Metastatic Pancreatic Carcinoma in the Ovary (tissue), 1 donor: ENCODE measurements around a stretch of chr6.

DNA sequence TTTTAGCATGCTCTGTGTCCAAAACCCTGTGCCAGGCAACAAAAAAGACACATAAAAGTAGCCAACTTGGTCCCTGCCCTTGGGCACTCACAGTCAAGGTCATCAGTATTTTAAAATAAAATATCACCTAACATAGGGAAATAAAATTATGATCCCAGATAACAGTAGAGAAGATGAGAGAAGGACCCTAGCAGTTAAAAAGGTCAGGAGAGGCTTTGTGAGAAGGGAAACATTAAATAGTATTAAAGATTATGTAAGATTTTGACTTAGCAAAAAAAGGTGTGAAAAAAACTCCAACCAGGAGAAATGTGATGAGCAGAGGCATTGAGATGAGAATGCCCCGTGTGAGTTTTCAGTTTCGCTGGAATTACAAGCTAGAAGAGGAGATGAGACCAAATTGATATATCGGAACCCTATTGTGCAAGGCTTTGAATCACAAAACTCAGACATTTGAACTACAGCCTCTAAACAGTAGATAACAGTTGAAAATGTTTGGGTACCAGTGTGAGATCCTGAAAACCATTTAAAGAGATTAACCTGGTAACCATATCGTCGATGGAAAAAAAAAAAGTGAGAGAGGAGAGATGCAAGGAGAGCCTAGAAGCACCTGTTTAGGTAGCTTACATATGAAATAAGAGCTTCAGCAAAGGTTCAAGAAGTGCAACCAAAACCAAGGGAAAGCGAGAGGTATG is 65.8 kb upstream of the FUCA2 start:
- PRO-cap = no peak

DNA sequence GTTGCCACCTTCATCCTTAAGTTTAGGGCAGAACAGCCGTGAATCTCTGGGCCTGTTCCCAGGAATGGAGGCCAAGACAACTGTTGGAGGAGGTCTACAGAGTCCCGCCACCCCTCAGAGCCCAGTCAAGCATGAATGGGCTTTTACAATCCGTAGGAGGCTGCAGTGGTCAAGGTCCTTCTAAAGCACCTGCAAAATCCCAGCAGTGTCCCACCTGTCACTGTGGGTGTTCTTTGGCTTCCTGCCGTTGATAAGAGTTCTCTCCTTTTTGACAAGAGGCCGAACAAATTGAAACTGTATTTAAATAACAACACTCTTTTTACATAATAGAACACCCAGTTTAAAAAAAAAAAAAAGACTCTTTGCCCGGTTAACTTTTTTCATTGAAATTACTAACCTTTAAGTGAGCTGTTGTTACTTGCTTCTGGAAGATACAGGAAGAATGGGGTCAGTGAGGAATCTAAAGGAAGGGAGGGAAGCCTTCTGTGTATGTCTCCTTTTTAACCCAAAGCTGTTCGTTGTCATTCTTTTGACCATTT is 68.8 kb downstream of the PHACTR2 start:
- PRO-cap = no peak

GRCh38 chr6:144065131-144065415 is 30.3 kb downstream of the SF3B5 start:
- PRO-cap = unidirectional peak, minus-strand start at chr6:144065186

GRCh38 chr6:144094112-144094690 is 1.2 kb downstream of the SF3B5 start:
- PRO-cap = no peak

DNA sequence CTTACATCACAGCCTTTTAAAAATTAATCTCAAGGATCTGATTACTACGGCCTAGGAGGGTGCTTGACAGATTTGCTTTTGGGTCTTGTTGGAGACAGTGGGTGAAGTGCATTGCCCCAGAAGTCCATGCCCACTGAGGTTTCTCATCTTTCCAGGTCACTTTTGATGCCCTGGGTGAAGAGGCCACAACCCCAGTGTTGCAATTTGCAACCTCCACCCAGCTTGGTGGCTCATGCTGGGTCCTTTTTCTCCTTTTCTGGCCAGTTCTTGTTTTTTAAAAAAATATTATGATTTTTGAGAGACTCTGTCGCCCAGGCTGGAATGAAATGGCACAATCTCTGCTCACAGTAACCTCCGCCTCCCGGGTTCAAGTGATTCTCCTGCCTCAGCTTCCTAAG is 9.4 kb downstream of the STX11 start:
- PRO-cap = no peak

- PRO-cap = no peak
Measured at GRCh38 chr6:144169427-144169632, 19.0 kb downstream of the STX11 start.

- PRO-cap = unidirectional peak, minus-strand start at chr6:144298293
Measured at GRCh38 chr6:144298209-144298713, 13.1 kb downstream of the UTRN start.

GRCh38 chr6:144304103-144304723 is 19.1 kb downstream of the UTRN start:
- PRO-cap = no peak

GRCh38 chr6:144624470-144625108 is 339.5 kb downstream of the UTRN start:
- PRO-cap = no peak

GRCh38 chr6:144680425-144681218 is 395.5 kb downstream of the UTRN start:
- PRO-cap = no peak

DNA sequence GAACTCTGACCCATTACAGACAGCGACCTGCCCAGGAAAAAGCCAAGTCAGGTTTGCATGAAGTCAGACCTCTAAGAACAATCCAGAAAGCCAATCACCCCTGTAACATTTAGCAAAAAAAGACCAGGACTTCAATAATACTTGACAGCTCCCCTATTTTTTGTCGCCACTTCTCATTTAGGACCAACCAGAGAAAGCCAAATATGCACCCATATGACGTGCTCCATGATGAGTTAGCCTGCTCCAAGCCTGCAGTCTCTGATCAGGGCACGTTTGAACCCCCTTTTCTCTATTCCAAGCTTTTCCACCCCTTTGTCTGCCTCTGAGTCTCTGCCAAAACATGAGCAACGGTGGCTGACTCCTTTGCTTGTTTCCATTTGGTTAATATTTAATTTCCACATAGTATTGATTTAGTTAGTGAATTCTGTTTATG is 636.3 kb downstream of the UTRN start:
- PRO-cap = no peak

GRCh38 chr6:144926461-144927139 is 641.5 kb downstream of the UTRN start:
- PRO-cap = no peak

GRCh38 chr6:145813571-145814593 is 713 bp downstream of the FBXO30 start:
- PRO-cap = no peak

DNA sequence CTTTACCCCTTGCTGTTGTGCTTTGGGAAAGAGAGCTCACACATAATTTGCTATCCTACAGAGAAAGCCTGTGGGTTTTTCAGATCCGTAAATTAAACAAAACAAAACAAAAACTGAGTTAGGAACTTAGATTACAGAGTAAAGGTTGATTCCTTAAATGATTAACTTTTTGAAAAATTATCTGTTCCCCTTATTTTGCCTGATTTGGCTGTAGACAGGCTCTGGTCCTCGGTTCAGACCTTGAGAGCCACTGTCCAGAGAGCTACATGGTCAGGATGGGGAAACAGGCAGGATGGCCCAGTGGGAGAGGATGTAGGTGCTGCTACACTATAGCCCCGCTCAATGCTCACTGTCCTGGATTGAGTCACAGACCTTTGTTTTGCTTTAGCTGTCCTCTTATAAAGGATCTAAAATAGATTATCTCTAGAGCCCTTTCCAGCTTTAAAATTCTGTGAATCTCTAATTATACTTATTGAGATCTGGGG is 1.2 kb upstream of the FBXO30 start:
- PRO-cap = no peak

DNA sequence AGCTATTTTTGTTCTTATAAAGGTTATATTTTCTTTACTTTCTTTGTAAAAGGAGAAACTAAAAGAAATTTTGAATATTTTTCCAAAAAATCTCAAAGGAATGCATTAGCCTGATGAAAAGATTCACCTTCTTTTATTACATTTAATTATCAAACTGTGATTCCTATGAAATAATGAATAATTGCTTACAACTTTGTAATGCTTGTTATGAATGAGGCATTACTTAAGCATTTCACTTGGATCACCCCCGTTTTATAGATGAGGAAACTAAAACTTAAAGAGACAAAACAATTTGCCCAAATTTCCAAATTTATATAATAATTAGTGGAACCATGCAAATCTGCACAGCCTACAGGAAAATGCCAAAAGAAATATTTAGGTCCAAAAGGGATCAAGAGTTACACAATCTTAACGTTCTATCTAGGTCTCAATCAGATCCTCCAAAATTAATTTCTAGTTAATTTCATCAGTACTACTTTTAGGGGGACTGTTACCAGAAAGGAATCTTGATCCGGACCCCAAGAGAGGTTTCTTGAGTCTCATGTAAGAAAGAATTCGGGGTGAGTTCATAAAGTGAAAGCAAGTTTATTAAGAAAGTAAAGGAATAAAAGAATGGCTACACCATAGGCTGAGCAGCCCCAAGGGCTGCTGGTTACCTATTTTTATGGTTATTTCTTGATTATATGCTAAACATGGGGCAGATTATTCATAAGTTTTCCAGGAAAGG is 288.0 kb downstream of the ADGB start:
- PRO-cap = no peak

DNA sequence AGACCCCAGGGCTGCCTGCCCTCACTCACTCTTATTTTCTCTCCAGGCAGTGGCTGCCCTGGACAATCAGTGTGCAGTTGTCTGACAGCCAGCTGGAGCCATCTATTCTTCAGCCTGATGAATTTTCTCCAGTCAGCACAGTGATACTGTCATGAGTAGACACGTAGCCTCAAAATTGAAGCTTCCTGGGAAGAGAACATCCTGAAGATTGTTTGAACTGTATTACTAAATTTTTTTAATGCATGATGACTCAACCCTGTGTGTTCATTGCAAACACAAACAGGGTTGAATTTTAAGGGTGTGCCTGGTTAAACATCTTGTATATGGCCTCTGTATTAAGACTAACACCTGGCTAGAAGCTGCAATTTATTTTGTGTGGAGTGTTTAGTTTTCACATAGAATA is 49.8 kb upstream of the STXBP5 start:
- PRO-cap = no peak

- PRO-cap = bidirectional peak, plus-strand start at chr6:147202084, minus-strand start at chr6:147202043
Measured at GRCh38 chr6:147201771-147202266, 2.4 kb upstream of the STXBP5 start.

DNA sequence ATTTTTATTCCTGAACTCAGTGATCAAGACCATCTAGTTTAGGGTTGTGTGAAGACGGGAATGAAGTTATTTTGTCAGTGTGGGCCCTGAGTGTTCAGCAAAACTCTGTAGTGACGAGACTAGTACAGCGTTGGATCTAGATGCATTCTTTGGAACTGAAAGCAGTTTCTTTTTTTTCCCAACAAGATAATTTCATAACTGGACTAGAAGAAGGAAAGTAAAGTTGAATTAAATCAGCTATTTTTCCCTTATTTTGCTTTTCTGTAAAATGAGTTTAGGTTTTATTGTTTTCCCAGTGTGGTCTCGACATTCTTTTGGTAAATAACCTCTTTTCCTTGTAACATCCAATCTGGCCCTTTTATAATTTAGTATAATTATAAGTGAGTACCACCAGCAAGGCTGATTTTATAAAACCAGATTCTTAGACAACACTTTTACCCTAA is 3.3 kb downstream of the STXBP5 start:
- PRO-cap = no peak

- PRO-cap = no peak
Measured at GRCh38 chr6:147306028-147306354, 101.8 kb downstream of the STXBP5 start.

GRCh38 chr6:147326622-147327439 is 122.6 kb downstream of the STXBP5 start:
- PRO-cap = no peak